Bile duct (tissue), 1 donor: ENCODE data around the genes STRIP1, SLC16A4, LRIF1 and CEPT1.

- PRO-cap, result no peak
These were observed 6.6 kb upstream of the AHCYL1 start for GRCh38 chr1:109978061-109978315.

DNA sequence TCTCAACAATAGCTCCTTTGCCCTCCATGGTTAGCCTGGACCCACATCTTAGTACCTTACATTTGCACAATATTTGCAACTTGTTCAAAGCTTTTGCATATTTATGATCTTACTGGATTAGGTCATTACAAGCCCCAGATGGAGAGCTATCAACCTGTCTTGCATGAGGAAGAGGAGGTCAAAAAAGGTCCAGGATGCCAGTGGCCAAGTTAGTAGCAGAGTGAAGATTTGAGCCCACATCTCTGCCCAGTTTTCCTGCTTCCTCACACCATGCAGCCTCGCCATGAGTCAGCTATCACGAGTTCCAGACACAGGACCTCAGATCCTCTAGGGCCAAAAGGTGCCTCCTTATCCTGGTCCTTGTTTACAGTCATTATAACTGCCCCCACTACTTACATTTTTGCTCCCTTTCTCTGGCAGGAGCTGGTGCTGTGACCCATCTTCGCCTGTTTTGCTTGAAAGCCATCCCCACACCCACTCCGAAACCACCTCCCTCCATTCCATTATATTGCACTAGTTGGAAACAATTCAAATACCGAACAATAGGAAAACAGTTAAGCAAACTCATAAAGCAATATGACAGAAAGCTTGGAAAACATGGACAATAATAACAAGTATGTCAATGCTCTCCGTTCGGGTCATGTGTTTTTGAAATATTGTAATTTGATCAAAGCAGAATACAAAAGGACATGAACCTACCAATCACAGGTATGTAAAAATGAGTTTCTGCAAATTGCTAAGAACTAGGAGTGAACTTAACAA, 4.9 kb upstream of the AHCYL1 start:
- PRO-cap, result no peak

DNA sequence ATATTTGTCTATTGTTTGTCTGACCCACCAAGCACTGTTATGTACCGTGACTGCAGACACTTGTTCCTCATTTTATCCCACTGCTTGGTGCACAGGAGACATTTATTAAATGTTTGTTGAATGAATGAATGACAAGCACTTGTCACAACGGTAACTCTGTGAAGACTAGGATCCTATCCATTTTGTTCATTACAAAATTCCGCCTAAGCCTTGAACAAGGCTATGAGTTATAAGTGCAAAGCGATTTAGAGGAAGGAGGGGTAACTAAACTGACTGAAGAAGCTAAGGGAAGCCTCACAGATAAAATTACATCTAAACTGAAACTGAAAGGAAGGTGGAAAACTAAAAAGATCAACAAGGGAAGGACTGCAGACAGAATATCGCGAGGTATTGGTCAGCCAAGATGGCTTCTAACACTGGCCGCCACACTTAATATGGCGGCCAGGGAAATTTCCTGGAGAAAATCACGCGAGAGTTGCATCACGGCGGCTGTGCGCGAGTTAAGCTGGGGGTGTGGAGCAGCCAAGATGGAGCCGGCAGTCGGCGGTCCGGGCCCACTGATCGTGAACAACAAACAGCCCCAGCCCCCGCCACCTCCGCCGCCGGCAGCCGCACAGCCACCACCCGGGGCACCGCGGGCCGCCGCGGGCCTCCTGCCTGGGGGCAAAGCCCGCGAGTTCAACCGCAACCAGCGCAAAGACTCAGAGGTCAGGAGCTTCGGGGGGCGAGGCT, at the start of gene STRIP1:
STRIP1 (plus strand) TSS at position 514 of the 732 bp plus-strand sequence.
- PRO-cap, result bidirectional peak, plus-strand start at position 514 of the sequence, minus-strand start at position 308 of the sequence

DNA sequence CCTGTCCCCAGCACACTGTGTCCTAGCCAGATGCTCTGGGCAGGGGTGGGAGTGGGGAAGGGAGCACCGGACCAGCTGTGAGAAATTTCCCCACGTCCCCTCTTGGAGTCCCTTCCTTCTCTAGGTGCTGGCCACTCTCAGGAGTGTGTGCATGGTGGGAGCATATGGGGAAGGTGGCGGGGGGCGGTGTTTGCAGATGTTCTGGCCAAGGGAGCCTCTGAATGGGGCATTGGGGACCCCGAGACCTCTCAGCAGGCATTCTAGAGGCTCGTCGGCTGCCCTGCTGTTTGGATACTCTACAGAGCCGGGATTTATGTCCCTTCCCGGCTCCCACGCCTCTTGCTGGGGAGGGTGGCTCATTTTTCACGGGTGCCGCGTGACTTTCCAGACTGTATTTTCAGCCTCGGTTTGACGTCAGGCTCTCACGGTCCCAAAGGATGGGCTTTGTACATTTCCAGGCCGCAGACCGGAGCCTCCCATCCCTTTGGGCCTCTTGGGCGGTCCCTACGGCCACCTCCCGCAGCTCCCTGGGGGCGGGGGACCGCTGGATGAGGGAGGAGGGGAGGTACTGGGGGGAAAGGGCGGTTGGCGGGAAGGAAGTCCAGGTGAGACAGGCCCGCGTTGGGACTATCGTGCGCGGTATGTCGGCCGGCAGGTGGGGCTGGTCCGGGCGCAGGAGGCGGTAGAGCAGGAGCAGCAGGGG, 17.7 kb downstream of the UBL4B start:
- PRO-cap, result no peak

GRCh38 chr1:110232000-110232577, 22.0 kb downstream of the KCNC4 start:
- PRO-cap, result no peak

DNA sequence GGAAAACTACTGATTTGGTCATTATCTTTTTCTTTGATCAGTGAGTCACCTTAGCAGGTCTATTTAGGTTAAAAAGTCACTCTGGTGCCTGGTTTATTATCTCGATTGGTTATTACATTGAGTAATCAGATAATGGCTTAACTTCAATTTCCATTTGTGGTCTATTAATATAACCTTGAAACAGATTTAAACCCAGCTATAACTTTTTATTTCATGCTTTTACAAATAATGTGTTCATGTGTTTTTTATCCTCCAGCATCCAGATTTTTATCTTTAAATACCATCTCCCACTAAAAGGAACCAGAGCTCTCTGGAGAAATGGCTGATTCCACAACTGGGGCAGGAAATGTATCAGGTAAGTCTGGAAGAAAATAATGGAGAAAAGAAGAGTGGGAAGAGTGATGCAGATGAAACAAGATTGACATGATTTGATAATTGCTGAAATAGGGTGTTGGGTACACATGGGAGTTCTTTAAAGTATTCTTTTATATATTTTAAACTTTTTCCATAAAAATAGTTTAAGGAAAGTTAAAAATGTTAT, 2.5 kb upstream of the RBM15 start:
- PRO-cap, result no peak

DNA sequence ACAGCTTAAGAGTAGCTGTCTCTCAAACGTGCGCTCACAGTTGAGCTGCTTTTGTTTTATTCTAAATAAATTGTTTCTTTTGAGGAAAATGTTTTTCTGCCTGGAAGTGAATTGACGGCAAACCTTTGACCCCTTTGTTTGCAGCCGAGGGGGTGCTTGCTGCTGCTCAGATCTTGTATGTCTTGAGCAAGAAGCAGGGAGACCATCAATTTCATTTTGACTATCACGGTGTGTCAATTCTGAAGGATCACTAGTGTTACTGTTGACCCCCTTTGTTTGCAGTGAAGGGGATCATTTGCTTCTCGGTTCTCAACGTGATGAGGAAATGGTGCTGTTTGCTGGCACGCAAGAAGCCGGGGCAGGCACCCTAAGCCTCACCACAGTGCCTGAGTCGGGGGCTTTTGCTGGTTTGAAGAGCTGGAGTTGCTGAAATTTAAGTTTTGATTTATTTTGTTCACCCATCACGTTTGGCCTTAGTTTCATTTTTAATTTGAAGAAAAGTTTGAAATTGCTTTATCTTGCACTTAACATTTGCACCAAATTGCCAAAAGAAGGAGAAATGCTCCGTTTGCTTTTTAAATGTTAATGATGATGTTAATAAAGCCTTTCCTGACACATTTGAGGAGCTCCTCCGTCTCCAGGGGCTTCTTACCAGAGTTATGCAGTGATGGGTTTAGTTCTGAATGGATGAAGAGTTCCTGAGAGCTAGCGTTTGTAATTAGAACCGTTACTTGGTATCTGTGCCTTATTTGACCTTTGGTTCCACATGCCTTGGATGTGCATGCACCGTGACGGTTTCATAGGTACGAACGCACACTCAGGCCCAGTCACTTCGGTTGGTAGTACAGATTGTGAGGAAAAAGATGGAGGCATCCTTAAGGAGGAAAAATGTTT, 7.7 kb downstream of the RBM15 start:
- PRO-cap, result no peak

DNA sequence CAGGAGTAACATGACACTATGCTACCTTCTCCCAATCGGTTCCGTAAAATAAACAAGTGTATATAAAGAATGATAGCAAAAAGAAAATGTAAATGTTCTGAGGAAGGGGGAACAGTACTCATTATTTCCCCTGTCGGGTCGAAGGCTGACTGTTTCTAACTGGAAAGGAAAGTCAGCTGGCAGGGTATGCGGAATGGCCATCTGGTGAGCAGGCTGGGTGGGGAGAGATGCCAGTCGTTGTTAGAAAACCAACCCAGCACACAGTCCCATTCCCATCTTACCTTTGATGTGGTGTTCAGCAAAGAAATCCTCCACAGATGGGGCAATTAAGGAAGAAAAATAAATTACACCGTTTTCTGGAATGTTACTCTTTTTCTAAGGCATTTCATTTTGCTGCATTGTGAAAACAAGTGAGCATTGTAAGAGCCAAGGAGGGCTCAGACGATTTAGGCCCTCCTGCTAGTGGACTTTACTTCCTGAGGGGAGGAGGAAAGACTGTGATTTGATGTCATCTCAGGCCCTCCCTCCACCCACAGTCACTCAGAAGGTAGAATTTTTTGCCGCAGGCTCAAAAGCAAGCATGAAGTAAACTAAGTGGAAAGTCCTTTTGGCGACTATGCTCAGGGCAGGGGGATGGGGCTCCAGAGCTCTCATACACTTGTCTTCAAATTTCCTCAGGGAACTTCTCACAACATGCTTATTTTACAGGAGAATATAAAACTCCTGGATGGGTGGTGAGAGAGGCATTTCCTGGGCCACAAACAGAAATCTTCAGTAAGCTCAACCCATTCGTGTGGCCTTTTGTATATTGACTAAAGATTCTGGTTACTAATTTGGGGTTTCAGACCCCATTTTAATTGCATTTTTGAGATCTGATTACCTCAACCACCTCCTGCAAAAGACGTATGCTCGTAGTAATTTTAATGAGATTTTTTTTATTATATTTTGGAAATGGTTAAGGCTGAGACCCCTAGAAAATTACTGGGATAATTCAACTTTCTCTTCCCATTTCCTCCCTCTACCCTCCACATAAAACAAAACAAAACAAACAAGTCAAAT, at the start of gene SLC16A4:
SLC16A4 (minus strand) TSS at position 443 of the 1,059 bp plus-strand sequence.
- PRO-cap, result bidirectional peak, plus-strand start at position 605 of the sequence, minus-strand start at position 504 of the sequence

GRCh38 chr1:110413684-110414140, 6.2 kb upstream of the LAMTOR5 start:
- PRO-cap, result no peak

DNA sequence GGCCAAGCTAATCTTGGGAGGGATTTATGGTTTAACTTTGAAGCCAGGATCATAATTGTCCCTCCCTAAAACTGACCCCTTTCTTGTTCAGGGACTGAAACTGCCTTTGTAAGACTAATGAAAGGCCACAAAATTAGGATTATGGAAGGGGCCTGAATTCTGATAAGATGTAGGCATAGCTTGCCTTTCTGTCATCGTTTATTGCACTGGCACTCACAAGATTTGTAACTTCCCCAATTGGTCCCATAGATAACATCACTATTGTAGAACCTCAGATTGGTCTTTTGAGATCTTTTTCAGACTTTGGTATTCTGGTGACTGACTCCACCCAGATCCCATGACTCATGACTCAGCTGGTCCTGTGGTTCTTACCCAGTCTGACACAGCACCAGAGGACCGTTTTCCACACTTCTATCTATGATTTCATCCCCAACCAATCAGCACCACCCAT, 13.6 kb upstream of the LAMTOR5 start:
- PRO-cap, result no peak

- PRO-cap, result no peak
These were observed 33.3 kb downstream of the CD53 start for GRCh38 chr1:110906201-110906786.

DNA sequence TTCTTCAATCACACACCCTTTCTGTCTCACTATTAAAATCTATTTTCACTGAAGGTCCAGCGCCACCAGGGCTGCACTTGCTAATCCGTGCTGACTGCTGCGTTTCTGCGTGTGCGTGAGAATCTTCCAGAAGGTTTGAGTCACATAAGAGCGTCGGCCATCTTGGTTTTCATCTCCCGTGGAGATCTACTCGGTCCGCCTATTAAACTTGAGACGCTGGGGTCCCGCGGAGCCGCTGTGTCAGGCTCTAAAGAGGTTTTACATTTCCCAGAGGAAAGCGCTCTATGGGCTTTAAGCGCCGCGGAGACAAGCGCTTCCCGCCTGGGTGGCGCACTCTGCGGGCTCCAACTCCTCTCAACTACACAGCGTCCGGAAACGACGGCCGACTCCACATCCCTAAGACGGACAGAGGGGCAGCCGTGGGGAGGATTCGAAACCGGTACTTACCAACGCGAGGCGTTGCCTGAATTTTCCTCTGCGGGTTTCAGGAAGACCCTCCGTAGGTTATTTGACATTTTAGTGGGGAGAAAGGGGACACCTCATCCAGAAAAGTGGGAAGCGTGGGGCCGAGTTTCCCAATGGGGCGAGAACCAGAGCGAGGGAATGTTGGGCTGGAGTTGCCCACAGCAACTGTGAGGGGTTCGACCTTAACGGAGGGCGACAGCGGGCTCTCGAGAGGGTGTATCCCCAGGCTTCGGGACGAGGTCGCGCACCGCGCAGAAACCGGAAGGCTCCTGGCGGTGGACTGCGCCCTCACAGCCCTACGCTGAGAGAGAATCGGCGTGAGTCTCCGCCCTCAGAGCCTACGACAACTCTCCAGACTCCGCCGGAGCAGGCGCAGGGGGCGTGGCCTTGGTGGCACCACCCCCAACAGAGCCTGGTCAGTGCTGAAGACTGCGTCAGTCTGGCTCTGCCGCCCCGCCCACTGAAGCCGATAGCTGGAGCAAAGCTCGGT, at the start of gene LRIF1:
LRIF1 (minus strand) TSS at position 749 of the 955 bp plus-strand sequence.
- PRO-cap, result bidirectional peak, plus-strand start at position 172 of the sequence, minus-strand start at position 139 of the sequence; bidirectional peak, plus-strand start at position 374 of the sequence, minus-strand start at position 362 of the sequence; bidirectional peak, plus-strand start outside the sequence, minus-strand start at position 747 of the sequence

DNA sequence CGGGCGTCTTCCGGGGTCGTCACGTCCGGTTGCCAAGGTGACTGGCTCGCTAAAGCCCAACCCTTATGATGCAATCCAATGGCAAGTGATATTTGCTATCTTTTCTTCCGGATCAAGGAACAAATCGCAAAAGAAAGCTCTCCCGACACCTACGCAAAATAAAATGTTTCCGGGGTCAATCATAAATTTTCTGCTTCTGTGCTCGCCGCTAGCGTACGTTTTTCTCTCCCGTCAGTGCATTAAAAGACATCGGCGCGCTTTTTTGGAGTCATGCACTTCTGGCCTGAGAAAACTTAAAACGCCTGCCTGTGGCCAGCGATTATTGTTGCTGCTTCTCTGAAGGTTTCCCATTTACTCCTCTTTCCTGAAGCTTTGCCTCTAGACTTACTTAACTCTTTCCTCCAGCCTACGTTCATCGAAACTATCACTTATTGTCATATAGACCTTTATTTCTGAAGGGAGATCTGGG, 441 bp upstream of the LRIF1 start:
- PRO-cap, result bidirectional peak, plus-strand start at position 182 of the sequence, minus-strand start outside the sequence

- PRO-cap, result bidirectional peak, plus-strand start at chr1:111140247, minus-strand start at chr1:111140205; unidirectional peak, minus-strand start at chr1:111140718
These were observed at the start of gene CEPT1 for GRCh38 chr1:111139951-111140939. TSS of gene CEPT1 (plus strand) at chr1:111140223.

DNA sequence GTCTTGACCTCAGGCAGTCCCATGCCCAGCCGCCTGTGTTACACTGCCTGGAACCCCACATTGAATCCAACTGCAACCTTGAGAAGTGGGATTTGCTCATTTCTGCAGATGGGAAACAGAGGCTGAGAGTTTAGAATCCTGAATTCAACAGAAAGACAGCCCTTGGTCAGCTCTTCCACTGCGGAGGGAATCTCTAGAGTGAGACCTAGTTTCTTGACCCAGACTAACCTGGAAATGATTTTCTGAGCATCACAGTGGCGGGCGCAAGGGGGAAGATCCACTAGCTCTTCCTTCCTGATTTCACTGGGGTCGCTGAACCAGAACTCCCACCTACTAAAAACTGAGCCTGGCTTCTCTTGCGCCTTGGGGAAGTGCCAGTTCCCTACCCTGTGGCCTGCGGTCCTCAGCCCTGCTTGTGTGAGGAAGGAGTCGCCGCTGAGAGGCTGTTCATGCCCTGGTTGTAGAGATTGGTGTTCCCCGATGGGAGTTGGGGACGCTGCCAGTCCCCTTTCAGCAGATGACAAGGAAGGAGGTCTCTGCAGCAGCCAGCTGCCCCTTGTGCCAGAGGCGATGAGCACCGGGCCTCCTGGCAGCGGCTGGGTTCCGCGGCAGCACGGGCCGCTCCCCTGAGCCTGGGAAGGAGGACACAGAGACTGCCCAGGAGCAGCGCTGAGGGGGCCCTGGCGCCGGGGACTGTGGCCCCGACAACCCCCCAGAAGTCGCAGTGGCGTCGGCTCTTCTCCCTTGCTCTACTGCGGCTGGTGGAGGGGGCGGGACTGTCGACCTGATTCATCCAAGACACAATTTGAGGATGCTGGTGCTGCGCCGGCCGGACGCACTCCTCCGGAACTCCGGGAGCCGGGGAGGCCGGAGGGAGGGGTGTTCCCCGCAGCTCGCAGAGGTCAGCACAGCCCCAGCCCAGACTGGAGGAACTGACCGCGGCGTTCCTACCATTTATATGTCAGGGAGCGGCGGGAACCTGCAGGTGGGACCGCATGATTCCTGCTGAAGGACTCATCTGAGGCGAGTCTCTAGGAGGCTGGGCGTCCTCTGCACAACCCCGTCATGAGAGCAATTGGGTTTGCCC, 11.9 kb upstream of the ADORA3 start:
- PRO-cap, result bidirectional peak, plus-strand start at position 516 of the sequence, minus-strand start at position 376 of the sequence; bidirectional peak, plus-strand start at position 921 of the sequence, minus-strand start at position 754 of the sequence

GRCh38 chr1:111603823-111604436, 15.7 kb upstream of the RAP1A start:
- PRO-cap, result no peak

DNA sequence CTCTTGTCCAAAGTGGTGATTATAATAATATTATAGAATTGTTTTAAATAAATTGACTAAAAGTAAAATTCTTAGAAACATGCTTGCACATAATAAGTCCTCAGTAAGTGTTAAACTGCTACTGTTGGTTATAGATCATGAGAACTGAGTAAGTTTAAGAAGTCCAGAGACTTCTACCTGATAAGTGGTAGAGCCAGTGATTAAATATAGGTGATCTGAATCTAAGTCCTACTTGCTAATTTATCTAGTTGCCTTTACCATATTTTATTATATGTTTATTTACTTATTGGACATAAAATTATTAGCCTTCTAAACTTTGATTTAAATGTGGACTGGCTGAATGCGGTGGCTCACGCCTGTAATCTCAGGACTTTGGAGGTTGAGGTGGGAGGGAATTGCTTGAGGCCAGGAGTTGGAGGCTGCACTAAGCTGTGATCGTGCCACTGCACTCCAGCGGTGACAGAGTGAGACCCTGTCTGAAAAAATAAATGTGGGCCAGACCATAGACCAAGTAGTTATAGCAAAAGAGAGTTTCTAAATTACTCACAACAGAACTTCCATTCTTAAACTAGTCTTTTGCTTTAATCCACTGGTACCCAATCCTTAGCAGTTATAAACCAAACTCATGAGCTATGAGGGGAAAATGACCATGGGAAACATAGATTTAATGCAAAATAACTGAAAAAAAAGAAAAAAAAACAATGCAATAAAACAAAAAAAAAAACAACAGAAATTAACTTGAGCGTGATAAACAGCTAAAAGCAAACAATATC, 35.2 kb downstream of the RAP1A start:
- PRO-cap, result no peak

DNA sequence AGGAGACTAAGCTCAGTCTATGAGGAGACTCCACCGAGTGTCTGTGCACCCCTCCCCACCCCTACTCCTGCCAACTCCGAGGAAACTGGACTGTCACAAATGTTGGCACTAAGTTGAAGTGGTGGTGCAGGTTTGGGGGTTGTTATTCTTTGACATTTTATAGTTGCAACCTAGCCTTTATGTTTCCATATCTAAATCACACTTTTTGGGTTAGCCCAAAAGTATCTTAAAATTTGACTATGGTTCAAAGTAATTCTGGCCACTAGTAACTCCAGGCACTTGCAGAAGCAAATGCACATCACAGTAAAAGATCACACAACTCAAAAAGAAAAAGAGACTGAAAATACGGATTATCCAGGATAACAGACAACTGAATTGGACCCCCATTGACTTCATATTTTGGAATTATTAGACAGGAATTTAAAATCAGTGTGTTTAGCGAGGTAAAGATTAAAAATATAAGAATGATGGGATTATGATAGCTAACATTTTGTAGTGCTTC, 48.4 kb downstream of the RAP1A start:
- PRO-cap, result no peak

GRCh38 chr1:111733225-111734329, 5.6 kb downstream of the INKA2 start:
- PRO-cap, result unidirectional peak, plus-strand start at chr1:111733570

- PRO-cap, result no peak
These were observed 69.0 kb downstream of the KCND3 start for GRCh38 chr1:111920121-111921137.